Fibroblast of villous mesenchyme (primary cell): ENCODE measurements around a stretch of chr21.

GRCh38 chr21:45292293-45293323, 4.9 kb upstream of the POFUT2 start:
- CAGE, long polyA plus RNA = no peak

GRCh38 chr21:45430859-45431462, 26.0 kb downstream of the COL18A1 start:
- CAGE, long polyA plus RNA = no peak

DNA sequence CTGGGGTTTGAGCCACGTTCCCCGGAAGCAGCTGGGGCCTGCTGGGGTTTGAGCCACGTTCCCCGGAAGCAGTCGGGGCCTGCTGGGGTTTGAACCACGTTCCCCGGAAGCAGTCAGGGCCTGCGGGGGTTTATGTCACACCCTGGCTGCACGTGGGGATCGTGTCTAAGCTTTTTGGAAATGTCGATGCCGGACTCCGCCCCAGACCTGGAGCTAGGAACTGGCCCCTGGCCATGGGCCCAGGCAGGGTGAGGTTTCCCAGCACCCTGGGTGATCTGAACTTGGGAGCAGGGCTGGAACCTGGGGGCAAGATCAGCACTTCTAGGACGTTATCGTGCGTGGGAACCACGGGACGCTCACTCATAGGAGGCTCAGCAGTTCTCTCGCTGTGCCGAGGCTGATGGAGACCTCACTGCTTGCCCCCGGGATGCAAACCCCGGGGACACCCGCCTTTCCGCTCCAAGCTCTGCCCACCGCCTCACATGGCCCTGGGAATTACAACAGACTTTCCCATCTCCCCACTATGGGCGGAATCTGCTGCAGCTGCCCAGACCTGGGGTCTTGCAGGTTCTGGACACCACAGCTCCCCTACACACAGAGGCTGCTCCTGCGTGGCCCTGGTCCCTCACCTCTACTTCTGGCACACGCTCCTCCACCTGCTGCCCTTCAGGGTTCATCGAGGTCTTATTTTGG, 35.8 kb downstream of the COL18A1 start:
- CAGE, long polyA plus RNA = no peak

- CAGE, long polyA plus RNA = no peak
These were observed 51.6 kb downstream of the COL18A1 start for GRCh38 chr21:45456380-45457107.

GRCh38 chr21:45554362-45554823, 12.2 kb upstream of the SLC19A1 start:
- CAGE, long polyA plus RNA = no peak

GRCh38 chr21:45592135-45592800, 50.0 kb upstream of the SLC19A1 start:
- CAGE, long polyA plus RNA = no peak

- CAGE, long polyA plus RNA = no peak
These were observed 154.4 kb upstream of the COL6A1 start for GRCh38 chr21:45827112-45827614.

DNA sequence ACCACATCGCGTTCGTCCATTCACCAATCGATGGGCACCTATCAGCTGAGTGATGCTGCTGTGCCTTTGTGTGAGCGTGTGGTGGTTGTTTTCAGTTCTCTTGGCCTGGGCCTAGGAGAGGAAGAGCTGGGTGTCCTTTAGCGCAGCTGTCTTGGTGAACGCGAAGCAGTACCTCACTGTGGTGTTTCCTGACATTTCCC, 50.0 kb downstream of the COL6A1 start:
- CAGE, long polyA plus RNA = no peak

DNA sequence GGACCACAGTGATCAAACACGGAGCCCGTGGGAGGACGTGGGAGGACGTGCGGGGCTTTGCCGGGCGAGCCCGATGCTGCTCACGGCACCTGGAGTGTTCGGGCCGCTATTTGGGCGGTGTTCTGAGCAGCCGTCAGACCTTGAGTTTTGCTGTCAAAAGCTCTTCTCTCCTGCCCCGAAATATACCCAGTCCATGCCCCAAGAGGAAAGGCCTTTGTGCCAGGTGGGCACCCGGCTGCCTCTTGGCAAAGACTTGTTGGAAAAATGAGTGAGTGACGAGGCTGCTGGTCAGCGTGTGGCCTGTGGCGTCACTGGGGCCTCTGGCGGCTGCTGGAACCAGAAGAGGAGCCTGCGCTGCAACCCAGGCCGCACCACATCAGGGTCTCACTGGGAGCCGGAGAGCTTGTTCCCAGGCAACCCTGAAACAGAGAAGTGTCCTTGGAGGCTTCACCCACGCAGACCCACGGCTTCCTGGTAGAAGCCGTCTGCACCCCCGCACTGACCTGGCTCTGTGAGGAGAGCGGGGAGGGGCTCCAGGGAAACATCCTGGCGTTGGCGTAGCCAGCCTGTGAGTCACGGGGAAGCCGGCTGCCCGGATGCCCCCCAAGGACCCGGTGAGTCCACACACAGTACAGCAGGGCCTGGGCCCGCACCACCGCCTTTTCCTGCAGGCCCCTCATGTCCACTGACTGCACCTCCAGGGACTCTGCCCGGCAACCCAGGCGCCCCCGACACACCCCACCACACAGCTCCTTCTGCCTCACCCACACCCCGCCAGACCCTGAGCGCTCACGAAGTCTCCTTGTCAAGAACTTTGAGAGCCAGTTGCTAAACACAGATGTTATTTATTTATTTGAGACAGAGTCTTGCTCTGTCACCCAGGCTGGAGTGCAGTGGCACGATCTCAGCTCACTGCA, 57.3 kb downstream of the COL6A1 start:
- CAGE, long polyA plus RNA = no peak

DNA sequence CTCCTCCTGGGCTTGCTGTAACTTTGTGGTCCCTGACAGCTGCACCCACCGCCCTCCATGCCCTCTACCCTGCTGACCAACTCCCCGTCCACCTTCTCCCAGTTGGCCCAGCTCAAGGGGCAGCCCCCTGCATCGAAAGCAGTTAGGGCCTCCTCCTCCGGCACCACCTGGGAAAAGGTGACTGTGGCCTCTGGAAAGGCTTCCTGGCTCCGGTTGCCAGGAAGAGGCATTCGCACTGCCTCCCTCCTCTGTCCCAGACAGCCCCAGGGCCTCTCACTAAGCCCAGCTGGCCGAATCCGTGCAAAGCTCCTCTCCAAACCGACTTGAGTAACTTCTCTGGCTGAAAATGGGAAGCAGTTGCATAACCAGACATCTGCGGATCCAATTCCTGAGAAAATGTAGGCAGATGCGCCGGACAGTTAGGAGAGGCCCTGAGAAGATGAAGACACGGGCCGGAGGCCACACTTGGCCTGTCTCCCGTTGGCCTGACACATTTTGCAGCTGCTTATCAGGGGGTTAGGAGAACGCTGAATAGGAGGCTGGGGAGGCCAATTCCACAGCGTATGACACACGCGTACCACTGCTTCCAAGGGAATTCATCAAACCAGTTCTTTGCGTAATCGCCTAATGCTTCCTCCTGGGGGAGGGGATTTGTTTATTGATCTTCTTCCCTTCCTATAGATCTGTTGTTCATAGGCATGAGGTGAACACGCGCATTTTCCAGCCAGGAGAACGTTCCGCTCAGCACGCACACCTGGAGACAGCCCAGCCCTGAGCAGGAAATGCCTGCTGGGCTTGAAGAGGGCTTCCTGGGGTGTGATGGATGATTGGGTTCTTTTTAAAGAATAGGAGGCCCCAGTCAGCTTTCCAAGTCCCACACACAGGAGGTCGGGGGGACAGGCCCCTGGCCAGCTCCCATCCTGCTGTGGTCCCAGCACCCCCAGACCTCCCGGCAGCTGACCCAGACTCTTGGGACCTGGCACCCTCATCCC, 48.6 kb upstream of the COL6A2 start:
- CAGE, long polyA plus RNA = no peak

DNA sequence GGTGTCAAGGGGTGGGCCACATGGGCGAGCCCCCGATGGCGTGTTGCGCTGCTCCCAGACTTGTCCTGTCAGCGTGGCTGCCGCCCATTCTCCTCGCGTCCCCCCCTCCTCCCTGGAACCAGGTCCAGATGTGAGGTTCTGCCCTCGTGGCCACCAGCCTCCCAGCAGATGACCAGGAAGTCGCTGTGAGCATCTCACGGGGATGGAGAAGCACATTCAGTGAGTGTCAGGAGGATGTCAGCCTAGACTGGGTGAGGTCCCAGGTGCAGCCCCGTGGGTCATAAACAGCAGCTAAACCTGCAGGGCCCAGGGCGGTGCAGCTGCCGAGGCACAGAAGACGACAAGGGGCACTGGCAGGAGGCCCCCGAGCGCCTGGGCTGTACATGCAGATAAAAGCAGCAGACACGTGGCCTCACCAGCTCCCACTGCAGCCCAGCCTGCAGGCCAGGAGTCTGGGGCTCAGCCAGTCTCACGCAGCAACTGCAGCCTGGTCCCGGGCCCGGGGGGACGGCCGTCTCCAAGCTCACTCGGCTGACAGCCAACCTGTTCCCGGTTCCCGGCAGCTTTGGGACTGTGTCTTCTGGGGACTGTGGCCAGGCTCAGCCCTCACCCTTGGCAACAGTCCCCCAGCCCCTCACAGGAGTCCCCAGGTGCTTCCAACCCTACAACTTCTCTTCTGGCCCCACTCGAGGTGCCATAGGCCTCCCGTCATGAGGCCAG, 17.5 kb upstream of the COL6A2 start:
- CAGE, long polyA plus RNA = no peak

- CAGE, long polyA plus RNA = no peak
These were observed 1.0 kb downstream of the FTCD start for GRCh38 chr21:46154246-46154892.

DNA sequence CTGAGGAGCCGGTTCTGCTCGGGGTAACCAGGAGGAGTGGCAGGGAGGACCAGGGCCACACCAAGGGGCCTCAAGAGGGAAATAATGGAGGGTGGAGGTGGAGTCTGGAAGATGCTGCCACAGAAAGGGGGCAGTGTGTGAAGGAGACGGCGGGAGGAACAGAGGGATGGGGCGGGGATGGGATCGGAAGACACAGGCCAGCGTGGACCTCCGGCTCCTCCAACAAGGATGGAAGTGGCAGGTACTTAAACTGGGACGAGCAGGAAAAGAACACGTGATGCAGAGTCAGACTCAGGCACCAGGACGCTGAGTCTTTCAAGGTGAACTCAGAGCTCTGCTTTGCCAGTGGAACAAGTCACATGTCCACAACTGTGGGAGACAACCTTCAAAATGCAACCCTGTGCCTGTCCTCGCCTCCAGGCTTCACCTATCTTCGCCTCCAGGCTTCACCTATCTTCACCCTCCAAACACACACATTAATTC, 27.7 kb upstream of the LSS start:
- CAGE, long polyA plus RNA = no peak

DNA sequence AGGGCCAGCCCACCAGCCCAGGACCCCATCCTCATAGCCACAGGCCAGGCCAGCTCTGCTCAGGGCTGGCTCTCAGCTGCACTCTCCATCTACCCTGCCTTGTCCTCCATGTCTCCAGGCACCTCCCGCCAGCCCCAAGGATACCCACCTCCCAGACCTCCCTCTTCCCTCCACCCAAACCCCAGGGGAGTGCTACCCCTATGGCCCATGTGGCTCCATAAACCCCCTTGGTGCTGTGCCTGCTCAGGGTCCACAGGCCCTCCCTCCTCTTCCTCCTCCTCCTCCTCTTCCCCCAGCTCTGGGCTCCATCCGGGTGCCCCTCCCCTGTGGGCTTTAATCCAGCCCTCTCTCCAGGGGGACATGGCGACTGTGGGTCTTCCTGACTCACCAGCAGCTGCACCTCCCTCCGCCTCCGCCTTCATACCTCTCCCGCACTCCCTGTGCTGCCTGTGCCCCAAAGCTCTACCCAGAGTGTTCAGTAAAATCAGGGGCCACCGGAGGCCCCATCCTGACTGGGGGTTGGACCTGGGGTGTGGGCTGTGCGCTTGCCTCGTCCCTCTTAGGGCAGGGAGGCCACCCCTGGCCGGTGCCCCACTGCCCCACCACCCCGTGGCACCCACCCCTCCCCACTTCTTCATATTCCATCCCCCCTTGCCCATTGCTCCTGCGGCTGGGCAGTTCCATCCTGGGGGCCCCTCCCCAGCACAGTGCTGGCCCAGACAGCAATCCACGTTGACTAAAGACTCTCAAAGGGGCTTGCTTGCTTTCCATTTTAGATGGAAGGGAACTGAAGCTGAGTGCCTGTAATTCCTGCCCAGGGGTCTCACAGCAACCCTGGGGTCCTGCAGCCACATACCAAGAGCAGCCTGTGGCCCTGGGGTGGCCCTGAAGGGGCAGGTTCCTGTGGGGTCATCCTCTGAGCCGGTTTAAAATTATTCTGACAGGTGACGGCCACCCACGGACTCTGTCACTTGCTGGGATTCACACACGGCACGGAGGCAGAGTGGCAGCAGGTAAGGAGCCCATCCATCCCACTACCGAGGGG, 9.4 kb downstream of the YBEY start:
- CAGE, long polyA plus RNA = no peak

DNA sequence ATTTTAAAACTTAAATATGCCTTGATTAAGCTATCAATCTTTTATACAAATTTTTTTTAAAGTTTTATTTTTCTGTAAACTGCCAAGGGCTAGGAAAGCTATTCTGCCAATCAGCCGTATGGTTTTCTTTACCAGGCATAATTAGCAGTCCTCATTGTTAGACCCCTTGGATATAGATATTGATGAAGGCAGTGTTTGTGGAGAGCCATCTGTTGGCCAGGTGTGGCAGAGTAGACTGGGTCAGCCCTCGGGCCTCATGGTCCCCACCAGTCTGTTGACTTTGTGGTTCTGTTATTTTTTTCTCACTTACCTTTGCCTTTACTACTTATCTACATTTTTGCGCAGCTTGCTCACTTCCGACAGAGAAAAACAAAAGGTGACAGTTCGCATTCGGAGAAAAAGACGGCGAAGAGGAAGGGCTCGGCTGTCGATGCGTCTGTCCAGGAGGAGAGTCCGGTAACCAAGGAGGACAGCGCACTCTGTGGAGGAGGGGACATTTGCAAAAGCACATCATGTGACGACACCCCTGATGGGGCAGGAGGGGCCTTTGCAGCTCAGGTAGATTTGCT, 2.2 kb downstream of the PCNT start:
- CAGE, long polyA plus RNA = no peak

- CAGE, long polyA plus RNA = no peak
These were observed 39.5 kb downstream of the PCNT start for GRCh38 chr21:46363454-46363938.

DNA sequence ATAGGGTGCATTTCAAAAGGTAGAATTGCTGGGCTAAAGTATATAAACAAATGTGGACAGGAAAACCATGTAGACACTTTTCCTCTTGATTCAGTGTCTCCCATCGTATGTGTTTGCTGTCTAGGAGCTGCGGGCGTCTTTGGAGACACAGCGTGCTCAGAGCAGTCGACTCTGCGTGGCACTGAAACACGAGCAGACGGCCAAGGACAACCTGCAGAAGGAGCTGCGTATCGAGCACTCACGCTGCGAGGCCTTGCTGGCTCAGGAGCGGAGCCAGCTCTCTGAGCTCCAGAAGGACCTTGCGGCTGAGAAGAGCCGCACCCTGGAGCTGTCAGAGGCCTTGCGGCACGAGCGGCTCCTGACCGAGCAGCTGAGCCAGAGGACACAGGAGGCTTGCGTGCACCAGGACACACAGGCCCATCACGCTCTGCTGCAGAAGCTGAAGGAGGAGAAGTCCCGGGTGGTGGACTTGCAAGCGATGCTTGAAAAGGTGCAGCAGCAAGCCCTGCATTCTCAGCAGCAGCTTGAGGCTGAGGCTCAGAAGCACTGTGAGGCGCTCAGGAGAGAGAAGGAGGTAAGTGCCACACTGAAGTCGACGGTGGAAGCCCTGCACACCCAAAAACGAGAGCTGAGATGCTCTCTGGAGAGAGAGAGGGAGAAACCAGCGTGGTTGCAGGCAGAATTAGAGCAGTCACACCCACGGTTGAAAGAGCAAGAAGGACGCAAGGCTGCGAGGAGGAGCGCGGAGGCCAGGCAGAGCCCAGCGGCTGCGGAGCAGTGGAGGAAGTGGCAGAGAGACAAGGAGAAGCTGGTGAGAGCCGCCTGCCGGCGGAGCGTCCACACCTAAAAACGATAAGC, 27.1 kb upstream of the DIP2A start:
- CAGE, long polyA plus RNA = no peak

DNA sequence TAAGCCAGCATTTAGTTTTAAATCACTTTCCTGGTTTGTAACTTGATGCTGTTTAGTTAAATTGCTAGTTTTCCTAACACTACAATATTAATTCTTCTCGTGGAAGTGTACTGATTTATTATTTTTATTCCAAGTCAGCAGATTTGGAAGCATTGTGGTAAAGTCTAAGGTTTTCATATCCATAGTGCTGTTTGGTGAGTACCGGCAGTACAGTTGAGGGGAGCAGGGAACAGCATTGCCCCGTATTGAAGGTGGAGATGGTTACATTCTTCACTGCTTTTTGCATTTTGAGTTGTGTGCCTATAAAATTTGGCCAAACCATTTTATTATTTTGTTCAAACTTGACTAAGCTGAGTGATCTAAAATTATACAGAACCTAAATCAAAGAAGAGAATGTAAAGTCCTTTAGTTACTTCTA, 36.2 kb downstream of the S100B start:
- CAGE, long polyA plus RNA = no peak

- CAGE, long polyA plus RNA = no peak
These were observed 1.6 kb upstream of the PRMT2 start for GRCh38 chr21:46633543-46634554.

- CAGE, long polyA plus RNA = no peak
These were observed 25.7 kb downstream of the PRMT2 start for GRCh38 chr21:46661118-46661678.